HGPS cell (cell line): ENCODE data around the gene C1QA.

DNA sequence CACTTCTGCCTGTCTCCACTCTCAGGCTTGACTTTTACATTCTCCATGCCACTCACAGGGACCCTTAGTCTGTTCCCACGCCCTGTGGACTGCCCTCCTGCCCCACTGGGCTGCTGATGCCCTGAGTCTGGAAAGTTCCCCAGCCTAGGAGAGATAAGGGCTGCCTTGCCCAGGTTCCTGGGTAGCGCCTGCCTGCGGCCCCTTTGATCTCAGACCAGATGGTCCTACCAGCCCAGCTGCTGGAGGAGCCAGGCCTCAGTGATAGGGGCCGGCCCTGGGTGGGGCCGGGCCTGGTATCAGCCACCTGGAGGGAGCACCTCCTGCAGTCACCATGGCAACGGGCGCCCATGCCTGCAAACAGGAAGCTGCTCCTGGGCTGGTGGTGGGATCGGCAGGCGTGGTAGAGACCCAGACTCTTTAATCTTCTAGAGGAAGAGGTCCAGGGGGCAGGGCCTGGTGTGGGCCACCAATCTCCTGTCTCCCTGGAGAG lies 119.6 kb upstream of the WNT4 start:
- RRBS: no CpG with 5 or more reads among the region's 9 CpGs

GRCh38 chr1:22375430-22376173 lies 76.0 kb upstream of the ZBTB40 start:
- RRBS: no CpG with 5 or more reads among the region's 14 CpGs

GRCh38 chr1:22472664-22473139 lies 21.1 kb downstream of the ZBTB40 start:
- RRBS: no CpG with 5 or more reads among the region's 1 CpG

DNA sequence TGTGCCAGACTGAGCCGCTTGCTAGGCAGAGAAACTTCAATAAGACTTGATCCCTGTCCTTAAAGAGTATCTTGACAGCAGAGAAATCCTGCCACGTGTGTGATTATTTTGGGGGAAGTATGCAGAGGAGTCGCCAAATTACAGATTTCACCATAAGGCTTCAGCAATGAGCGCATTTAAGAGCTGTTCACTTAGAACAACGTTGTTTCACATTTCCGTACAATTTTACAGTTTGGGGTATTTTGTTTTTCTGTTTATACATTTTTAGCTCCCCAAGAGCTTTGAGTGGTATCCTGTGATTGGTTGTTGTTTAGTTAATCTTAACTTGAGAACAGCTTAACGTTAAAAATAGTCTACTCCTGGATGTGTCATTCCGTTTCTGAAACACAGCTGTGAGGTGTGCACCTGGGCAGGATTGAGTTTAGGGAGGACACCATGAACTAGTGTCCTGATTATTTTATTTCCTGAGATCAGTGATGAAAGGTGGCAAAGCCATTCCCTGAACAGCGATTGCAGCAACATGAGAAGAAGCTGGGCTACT lies 43.2 kb downstream of the ZBTB40 start:
- RRBS: no CpG with 5 or more reads among the region's 9 CpGs

DNA sequence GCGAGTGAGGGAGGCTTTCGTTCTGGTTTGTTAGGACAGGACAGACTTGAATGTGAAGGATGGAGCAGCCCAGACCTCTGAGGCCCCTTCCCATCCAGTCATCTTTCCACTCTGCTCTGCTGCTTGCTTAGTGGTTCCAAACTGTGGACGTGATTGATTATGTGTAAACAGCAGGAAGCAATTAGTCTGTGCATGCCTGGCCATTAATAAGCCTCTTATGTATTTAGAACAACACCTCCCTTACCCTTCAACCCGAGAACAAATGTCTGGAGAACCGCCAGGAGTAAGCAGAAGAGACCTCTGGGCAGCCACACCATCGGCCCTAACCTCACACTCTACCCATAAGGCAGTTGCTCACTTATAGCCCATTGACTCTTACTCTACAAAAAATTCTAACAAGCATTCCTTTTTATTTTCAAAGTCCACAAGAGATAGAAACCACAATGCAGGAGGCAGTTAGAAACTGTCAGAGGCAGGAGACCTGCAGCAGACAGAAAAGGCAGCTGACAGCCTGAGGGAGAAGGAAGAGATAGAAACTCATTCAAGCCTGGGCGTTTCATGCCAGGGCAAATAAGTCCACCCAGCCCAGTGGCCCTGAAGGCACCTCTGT lies 5.9 kb upstream of the EPHA8 start:
- RRBS: no CpG with 5 or more reads among the region's 7 CpGs

GRCh38 chr1:22636102-22636976 lies at the start of gene C1QA:
TSS of gene C1QA (plus strand) at chr1:22636628.
- RRBS: no CpG with 5 or more reads among the region's 7 CpGs

GRCh38 chr1:22647420-22647841 lies 4.0 kb downstream of the C1QC start:
- RRBS: no CpG with 5 or more reads among the region's 25 CpGs

DNA sequence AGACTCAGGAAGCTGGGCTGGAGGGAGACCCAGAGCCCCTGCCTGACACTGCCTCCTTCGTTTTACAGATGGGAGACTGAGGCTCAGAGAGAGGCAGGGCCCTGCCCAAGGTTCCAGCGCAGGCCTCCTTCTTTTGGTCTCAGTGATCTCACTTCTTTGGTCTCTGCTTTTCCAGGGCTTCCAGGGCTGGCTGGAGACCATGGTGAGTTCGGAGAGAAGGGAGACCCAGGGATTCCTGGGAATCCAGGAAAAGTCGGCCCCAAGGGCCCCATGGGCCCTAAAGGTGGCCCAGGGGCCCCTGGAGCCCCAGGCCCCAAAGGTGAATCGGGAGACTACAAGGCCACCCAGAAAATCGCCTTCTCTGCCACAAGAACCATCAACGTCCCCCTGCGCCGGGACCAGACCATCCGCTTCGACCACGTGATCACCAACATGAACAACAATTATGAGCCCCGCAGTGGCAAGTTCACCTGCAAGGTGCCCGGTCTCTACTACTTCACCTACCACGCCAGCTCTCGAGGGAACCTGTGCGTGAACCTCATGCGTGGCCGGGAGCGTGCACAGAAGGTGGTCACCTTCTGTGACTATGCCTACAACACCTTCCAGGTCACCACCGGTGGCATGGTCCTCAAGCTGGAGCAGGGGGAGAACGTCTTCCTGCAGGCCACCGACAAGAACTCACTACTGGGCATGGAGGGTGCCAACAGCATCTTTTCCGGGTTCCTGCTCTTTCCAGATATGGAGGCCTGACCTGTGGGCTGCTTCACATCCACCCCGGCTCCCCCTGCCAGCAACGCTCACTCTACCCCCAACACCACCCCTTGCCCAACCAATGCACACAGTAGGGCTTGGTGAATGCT lies 7.8 kb downstream of the C1QB start:
- RRBS: 80% methylated on average over 15 of the region's 26 CpGs

GRCh38 chr1:22708668-22709054 lies 2.0 kb upstream of the EPHB2 start:
- RRBS: no CpG with 5 or more reads among the region's 2 CpGs

GRCh38 chr1:23081072-23082023 lies 62.1 kb downstream of the KDM1A start:
- RRBS: 77% methylated on average over 1 of the region's 10 CpGs

GRCh38 chr1:23085138-23086271 lies 66.2 kb downstream of the KDM1A start:
- RRBS: no CpG with 5 or more reads among the region's 7 CpGs

DNA sequence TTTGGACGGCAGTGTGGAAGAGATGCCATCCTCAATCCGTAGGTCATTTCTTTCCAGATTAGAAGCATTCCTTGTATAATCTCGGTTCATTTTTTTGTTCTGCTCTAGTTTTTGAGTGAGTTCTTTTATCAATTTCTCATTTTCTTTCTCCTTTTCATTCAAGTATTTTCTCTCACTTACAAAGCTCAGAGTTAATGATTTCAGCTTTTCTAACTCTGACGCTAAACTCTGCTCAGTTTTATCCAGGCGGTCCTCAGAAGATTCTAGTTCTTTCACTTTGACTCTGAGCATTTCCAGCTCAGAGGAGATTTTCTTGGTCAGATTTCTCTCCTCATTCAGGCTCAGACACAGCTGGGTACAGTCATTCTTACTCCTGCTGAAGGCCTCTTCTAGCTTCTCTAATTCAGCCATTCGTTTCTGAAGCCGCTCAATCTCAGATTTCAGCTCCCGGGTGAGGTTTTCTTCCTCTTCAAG lies 74.3 kb downstream of the KDM1A start:
- RRBS: no CpG with 5 or more reads among the region's 8 CpGs

- RRBS: no CpG with 5 or more reads among the region's 11 CpGs
Observed at GRCh38 chr1:23093977-23094266, 74.7 kb downstream of the KDM1A start.

DNA sequence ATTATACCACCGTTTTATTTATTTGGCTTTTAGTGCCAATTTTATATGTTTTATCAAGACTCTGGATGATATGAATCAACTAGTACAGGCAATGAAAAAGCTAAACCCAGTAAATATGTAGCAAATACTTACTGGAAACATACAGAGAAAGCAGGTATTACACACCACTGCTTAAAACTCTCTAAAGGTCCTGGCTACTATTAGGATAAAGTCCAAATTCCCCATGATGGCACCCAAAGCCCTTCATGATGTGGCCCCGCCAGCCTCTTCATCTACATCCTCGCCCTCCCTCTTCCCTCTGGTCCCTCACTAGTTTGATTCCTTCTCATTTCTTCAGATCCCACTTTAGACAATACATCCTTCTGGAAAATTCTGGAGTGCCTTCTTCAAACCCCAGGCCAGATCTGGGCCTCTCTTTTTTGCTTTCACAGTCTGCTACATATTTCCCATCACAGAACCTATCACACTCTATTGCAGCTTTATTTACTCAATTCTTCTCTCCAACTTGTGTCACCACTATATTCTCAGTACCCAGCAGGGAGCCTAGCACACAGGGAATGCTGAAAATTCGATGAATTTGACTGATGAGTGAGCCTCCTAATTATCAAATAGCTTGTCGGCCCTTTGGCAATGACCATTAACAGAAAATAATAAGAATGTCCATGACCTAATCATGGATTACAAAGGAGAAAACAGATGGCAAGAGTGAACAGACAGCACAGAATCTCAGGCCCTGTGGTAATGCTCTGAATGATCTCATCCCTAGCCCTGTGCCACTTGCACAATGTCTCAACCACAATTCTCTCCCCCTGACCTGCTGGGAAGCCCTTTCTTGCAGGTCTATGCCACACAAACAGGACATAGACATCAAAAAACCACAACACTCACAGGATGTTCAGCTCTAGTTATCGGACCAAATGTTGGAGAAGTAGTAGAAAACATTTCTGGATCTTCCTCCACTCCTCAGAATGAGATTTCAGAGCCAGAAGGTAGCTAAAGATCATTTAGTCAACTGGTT lies 80.7 kb downstream of the KDM1A start:
- RRBS: no CpG with 5 or more reads among the region's 6 CpGs

DNA sequence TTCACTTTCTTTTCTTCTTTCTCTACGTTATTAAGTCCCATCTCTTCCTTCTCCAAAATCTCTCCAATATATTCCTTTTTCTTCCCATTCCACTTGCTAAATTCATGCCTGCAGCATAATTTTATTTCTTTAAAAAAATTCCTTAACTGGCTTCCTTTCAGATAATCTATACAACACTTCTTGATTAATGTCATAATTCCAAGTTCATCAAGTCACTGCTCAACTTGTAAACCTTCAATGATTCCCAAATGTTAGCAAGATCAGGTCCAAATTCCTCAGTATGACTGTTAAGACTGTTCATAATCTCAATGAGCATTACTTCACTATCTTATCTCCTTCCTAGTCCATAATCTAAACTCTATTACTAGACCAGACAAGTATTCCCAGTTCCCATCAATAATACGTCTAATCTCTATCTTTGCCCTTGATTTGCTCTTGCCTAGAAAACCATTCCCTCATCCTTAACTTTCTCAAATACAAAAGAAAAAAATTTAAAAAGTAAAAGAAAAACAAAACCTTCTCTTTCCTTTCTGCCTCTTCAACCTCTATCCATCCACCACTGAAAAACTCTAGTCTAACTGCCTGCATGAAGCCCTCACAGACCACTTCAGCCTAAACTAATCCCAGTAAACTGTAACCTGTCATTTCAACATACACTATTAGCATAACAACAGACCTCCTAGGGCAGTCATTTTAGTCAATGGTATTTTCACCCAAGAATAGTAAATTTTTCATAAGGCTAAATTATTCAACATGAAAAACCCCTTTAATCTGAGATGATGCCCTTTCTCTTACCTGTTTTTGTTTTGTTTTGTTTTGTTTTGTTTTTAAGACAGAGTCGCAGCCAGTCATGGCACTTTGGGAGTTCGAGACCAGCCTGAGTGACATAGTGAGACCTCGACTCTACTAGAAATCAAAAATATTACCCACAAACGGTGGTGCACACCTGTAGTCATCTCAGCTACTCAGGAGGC lies 64.2 kb downstream of the HTR1D start:
- RRBS: no CpG with 5 or more reads among the region's 6 CpGs

- RRBS: 1% methylated on average over 34 of the region's 57 CpGs
Observed at GRCh38 chr1:23167025-23168135, 49.9 kb downstream of the HTR1D start.

DNA sequence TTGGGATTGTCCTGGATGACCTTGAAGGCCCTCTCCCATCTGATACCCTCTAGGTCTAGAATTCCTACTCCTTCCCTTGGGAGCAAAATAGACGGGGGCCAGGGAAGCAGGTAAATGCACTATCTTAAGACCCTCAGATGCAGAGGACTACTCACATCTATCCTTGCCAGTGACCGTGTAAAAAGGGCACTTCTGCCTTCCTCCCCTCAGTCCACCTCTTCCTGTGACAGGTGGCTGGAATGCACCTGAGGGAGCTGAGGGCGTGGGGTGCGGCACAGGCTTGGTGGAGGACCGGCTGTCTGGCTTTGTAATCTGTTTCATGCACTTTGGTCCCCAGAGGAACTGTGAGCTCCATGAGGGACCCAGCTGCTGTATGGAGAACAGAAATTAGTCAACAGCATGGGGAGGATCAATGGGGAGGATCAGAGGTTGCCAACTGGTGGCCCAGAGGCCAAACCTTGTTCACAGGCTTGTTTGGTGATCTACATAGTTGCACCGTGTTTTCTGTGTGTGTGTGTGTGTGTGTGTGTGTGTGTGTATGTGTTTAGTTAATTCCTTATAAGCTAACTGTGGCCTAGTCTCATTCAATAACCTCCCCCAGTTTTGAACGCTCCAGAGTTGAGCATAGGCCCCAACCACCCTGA lies 29.7 kb downstream of the HTR1D start:
- RRBS: no CpG with 5 or more reads among the region's 7 CpGs

GRCh38 chr1:23343005-23344209 lies 677 bp downstream of the HNRNPR start:
- RRBS: 2% methylated on average over 44 of the region's 81 CpGs

DNA sequence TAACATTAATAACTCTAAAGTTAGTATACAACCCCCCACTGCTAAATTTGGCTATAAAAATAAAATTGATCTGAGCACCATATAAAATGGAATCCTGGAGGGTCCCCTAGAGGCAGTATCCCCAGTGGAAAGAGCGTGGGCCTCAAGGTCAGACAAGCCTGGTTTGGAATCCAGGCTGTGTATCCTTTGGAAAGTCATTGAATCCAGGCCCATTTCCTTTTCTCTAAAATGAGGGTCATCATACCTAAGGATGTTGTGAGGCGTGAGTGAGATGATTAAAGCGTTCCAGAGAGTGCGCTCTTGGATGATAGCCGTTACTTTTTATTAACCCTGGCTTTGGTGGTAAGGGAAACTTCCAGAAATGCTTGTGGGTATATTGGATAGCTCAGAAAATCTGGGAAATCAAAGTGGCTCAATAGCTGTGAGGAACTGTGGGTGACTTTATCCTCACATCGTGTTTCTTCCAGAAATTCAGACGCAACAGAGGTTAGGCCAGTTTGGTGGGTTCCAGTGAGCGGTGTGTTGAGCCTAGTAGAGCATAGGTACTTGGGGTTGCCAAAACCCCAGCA lies 737 bp upstream of the ZNF436 start:
- RRBS: no CpG with 5 or more reads among the region's 8 CpGs

DNA sequence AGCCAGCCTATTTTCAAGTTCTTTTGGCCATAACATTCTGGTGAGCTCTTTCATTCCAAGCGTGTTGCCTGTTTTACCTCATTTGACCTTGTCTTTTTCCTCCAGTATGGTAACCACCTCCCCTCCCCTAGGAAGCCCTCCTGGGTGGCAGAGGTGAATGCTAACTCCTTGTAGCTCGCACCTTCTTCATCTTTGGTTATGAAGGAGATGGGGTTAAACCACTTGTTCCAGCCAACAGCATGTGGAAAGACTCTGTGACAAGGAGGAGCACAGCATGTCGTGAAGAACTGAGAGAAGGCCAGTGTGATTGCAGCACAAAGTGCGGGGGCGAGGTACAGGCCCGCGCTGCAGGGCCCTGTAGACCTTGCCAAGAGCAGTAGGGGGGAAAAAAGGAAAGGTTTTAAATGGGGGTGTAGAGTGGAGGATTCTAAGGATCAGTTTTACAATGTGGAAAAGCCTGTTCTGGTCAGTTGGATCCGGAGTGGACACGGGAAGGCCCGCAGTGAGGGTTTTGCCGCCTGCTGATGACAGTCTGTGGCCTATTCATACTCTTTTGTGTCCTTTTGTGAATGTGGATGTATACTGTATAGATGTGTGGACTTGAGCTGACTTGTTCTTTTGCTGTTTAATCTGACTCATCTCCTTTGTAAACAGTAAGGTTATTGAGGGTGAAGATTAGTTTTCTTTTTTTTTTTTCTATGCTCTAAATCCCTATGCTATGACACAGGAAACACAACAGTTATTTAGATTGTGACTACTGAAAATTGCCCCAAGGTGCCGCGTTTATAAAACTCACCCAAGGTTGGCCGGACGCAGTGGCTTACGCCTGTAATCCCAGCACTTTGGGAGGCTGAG lies 7.5 kb upstream of the ZNF436 start:
- RRBS: no CpG with 5 or more reads among the region's 16 CpGs